Measurements from ENCODE around the genes C12orf54 and OR8S1.

DNA sequence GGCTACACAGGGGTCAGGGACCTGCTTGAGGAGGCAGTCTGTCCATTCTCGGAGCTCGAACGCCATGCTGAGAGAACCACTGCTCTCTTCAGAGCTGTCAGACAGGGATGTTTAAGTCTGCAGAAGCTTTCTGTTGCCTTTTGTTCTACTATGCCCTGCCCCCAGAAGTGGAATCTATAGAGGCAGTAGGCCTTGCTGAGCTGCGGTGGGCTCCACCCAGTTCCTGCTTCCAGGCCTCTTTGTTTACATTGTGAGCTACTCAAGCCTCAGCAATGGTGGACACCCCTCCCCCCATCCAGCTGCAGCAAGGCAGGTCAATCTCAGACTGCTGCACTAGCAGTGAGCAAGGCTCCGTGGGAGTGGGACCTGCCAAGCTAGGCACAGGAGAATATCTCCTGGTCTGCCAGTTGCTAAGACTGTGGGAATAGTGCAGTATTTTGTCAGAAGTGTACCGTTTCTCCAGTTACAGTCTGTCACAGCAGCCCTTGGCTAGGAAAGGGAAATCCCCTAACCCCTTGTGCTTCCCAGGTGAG is 213.3 kb upstream of the SLC38A2 start:
- PRO-cap, 2 experiments = no peak in any of the 2 experiments

DNA sequence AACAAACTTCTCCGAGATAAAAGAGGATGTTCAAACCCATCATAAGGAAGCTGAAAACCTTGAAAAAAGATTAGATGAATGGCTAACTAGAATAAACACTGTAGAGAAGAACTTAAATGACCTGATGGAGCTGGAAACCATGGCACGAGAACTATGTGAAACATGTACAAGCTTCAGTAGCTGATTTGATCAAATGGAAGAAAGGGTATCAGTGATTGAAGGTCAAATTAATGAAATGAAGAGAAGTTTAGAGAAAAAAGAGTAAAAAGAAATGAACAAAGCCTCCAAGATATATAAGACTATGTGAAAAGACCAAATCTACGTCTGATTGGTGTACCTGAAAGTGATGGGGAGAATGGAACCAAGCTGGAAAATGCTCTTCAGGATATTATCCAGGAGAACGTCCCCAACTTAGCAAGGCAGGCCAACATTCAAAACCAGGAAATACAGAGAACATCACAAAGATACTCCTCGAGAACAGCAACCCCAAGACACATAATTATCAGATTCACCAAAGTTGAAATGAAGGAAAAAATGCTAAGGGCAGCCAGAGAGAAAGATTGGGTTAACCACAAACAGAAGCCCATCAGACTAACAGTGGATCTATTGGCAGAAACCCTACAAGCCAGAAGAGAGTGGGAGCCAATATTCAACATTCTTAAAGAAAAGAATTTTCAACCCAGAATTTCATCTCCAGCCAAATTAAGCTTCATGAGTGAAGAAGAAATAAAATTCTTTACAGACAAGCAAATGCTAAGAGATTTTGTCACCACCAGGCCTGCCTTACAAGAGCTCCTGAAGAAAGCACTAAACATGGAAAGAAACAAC is 87.4 kb downstream of the SLC38A4 start:
- PRO-cap, 2 experiments = no peak in any of the 2 experiments

DNA sequence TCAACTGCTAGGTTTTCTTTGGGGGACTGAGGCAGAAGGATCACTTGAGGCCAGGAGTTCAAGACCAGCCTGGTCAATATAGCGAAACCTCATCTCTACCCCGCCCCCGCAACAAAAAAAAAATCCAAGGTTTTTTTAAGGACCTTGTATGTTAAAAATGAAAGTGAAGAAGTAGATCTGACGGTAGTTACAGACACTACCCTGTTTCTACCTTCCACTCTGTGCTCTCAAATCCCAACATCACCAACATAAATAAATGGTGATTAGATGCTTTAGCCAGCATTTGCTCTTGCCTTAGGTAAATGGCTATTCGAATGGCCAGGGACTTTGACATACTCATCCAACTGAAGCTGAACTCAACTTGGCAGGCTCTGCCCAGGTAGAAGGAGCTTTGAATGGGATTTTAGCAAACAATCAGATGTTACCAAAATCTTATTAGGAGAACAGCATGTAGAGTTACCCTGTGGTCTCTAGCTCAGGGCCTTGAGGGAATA is 126.9 kb upstream of the AMIGO2 start:
- PRO-cap, 2 experiments = no peak in any of the 2 experiments

- PRO-cap, 2 experiments = peak in 2 of 2 experiments; most common plus-strand start chr12:47356286 (in 1); most common minus-strand start chr12:47356422 (in 2)
Measured at GRCh38 chr12:47355891-47356750, 276.4 kb upstream of the AMIGO2 start.

GRCh38 chr12:47378058-47378598 is 298.4 kb upstream of the AMIGO2 start:
- PRO-cap, 2 experiments = no peak in any of the 2 experiments

DNA sequence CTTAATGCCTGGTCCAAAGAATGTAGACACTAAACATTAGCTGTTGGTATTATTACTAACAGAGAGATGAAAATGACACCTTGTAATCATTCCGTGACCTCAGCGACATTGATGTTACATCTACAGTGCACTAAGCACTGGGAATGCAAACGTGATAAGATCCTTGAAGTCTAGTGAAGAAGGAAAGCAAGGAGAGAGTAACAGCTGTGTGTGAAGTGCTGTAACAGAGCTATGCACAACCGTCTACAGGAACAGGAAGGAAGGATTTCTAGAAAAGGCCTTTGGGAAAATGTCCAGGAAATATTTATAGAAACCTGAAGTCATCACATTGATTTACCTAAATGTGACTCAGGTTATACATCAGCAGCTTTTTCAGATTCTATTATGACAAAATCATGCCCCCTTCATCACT is 304.1 kb upstream of the AMIGO2 start:
- PRO-cap, 2 experiments = no peak in any of the 2 experiments

GRCh38 chr12:47782610-47783607 is 9.9 kb downstream of the SLC48A1 start:
- PRO-cap, 2 experiments = no peak in any of the 2 experiments

- PRO-cap, 2 experiments = peak in 1 of 2 experiments; most common minus-strand start chr12:47843412 (in 1)
Measured at GRCh38 chr12:47842944-47843798, 23.5 kb upstream of the HDAC7 start.

- PRO-cap, 2 experiments = peak in 2 of 2 experiments; most common plus-strand start chr12:47889256 (in 1); most common minus-strand start chr12:47889122 (in 1)
Measured at GRCh38 chr12:47889029-47889393, 15.8 kb downstream of the VDR start.

GRCh38 chr12:47900121-47901094 is 4.4 kb downstream of the VDR start:
- PRO-cap, 2 experiments = peak in 2 of 2 experiments; most common plus-strand start chr12:47900576 (in 1); most common minus-strand start chr12:47900434 (in 1)

DNA sequence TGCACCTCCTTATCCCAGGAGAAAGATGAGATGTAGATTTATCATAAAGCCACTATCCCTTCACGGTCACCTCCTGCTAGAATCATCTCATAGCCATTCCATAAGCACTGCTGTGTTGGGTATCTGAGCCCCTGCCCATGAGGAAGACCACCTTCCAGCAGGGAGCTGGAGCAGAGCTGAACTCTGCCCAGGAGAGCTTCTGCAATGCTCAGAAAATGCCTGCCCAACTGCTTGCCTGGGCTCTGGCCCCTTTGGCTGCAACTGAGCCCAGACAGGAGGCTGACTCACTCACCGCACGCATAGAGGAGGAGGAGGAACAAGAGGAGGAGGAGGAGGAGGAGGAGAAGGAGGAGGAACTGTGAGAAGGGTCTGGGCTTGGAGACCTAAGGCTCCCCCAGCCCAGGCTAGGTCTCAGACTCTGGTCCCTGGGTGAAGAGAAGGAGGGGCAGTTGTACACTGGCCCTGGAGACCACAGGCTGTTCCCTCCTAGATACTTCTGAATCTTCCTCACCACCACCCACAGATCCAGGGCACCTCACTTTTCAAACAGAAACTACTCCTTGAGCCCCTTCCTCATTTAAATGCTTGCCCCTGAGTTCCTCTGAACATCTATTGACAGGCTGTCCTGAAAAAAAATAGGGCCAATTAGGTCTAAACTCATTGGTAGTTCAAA is 875 bp downstream of the VDR start:
- PRO-cap, 2 experiments = peak in 2 of 2 experiments; most common plus-strand start position 361 of the sequence (in 2); most common minus-strand start position 86 of the sequence (in 1)

DNA sequence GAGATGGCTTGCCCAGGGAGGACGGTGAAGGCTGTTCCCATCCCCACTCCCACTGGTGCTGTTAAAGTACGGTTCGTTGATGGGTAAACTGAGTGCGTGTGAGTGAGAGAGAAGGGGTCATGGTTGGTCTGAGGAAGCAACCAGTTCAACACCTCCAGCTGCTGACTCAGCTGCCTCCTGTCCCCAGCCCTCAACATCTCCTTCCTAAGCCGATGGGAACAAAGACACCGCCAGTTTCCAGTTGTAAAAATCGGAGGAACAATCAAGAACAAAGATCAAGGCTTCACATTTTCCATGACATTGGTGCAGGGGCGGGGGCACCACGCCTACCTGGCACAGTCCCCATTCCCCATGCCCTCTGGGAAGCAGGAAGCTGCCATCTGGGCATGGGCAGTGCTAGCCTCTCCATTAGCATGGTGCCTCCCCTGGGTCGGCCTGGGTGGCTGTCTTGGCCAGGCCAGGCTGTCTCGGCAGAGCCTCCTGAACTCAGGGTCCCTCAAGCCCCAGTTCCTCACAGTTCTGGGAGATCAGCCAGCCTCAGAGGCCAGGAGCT is 19.8 kb upstream of the TMEM106C start:
- PRO-cap, 2 experiments = no peak in any of the 2 experiments

DNA sequence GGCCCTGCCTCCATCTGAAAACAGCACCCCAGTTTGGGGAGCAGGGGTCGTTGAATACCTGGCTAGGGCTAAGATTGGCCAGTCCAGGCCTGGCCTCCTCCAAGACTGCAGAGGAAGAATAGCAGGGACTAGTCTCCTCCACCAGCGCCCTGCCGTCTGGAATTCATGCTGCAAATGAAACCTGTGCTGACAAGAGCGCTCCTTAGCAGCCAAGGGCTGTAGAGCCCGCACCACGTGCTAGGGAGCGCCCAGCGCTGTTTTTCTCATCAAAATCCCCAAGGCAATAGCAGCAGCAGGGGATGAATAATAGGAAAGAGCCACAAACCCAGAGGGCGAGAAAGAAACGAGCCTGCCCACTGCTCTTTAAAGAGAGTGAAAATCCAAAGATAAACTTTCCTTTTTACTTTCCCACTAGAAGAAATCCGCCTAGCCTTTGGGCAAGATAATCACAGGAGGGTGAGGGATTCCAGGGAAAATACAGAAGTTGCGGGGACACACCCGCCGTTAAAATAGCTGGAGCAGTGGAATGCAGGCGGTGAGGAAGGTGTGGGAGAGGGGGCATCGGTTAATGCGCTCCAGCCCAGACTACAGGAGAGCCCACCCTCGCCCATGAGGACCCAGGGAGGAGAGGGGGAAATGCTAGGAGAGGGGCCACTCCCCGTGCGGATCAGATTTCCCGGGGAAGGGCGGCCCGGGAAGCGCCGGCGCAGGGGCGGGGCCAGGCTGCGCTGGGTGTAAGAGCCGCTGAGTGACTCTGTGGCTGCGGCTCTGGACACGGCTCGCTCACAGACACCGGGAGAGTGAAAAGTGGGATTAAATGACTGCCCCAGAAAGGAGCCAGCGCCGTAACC is 3.1 kb downstream of the COL2A1 start:
- PRO-cap, 2 experiments = no peak in any of the 2 experiments

DNA sequence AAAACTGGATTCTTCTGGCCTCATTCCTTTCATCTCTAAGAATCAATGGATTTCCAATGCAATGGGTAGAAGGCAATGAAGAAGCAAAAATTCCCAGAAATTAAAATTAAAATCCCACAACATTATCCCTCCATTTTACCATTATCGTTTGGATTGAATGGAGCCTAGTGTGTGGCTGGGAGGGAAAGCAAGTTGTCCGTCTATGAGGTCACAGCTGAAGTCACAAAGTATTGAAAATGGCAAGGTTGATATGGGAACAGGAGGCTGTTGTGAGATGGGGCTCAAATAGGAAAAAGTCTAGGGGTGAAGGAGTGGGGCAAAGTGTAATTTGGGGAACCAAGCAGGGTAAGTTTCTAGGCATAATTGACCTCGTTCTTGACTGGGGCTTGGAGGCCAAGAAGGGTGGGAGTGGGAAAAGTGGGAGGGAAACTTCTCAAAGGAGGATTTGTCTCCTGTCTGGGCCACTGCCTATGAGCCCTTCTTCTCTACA is at the start of gene C12orf54:
Gene C12orf54, plus strand, starts transcription at position 267 of the 490 bp plus-strand sequence.
- PRO-cap, 2 experiments = no peak in any of the 2 experiments

DNA sequence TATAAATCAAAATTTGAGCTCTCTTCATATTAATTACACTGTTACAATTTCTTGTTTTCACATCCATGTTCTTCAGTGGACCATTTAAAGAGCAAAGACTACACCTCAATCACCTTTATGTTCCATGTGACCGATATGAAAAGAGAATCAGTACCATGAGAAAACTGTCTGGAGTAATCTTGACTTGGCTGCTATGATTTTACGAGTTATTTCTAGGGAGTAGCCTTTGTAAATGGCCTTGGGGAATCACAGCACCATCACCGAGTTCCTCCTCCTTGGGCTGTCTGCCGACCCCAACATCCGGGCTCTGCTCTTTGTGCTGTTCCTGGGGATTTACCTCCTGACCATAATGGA is at the start of gene OR8S1:
Gene OR8S1, plus strand, starts transcription at position 233 of the 354 bp plus-strand sequence.
- PRO-cap, 2 experiments = no peak in any of the 2 experiments

- PRO-cap, 2 experiments = no peak in any of the 2 experiments
Measured at GRCh38 chr12:48768252-48768751, 20.6 kb downstream of the ADCY6 start.

DNA sequence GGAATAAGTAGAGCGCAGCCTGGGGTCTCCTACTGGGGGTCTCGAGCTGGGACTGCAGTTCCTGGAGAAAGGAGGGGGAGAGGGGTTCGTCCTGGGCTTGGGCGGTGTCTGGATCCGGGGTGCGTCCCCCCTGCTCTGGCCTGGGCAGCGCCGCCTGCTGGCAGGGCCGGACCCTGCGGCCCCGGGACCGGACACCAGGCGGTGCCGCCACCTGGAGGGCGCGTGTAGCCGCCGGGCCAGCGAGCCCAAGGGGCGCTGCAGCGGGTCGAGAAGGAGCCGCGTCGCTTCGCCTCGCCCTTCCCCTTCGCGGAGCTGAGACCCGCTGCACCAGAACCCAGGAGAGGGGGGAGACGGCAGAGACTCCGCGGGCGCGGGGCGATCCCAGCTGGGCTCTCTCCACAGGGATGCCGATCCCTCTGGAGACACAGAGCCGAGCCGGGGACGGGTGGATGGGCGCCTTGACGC is 3.7 kb upstream of the CACNB3 start:
- PRO-cap, 2 experiments = no peak in any of the 2 experiments

- PRO-cap, 2 experiments = no peak in any of the 2 experiments
Measured at GRCh38 chr12:48851310-48851860, 578 bp downstream of the DDX23 start.

GRCh38 chr12:48981020-48981890 is 3.1 kb downstream of the WNT1 start:
- PRO-cap, 2 experiments = peak in 2 of 2 experiments; most common plus-strand start chr12:48981627 (in 1); most common minus-strand start chr12:48981319 (in 1)

GRCh38 chr12:49105434-49105940 is 5.2 kb downstream of the LMBR1L start:
- PRO-cap, 2 experiments = no peak in any of the 2 experiments

Data from monocyte (primary cell).